Measurements from ENCODE around the gene RAPGEF3.

DNA sequence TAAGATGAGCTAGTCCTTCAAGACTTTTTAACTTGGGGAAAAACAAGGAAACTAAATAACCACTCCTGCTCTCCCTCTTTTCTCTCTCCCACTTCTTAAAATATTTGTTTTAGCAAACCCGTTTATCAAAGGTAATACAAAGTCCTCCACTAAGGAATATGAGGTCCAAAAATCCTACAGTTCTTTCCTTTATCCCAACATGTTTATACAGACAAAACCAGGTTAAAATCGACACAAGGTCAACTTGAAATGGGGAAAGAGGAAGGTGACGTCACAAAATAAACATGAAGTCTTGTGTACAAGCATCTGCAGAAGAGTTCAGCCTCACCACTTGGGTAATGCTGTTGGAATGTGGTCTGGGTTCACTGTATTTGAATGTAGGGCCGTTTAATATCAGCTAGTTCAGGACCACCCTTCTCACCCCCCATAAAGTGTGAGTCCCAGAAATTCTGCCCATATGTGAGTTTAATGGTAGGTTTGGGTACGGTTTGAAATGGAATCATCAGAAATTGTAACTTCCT is 119.9 kb upstream of the SLC38A2 start:
- RRBS: no CpG with 5 or more reads among the region's 5 CpGs

DNA sequence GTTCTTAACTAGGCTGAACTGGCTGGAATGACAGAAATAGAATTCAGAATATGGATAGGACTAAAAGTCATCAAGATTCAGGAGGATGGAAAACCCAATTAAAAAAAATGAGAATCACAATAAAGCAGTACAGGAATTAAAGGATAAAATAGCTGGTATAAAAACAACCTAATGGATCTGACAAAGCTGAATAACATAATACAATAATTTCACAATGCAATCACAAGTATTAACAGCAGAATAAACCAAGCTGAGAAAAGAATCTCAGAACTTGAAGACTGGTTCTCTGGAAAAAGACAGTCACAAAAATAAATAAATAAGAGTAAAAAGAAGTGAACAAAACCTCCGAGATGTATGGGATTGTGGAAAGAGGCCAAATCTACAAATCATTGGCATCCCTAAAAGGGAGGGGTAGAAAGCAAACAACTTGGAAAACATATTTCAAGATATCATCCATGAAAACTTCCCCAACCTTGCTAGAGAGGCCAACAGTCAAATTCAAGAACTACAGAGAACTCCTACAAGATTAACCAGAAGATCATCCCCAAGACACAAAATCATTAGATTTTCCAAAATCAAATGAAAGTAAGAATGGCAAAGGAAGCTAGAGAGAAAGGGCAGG is 186.5 kb downstream of the SLC38A4 start:
- RRBS: no CpG with 5 or more reads among the region's 1 CpG

GRCh38 chr12:46831427-46832092 is 5.8 kb upstream of the SLC38A4 start:
- RRBS: no CpG with 5 or more reads among the region's 50 CpGs

DNA sequence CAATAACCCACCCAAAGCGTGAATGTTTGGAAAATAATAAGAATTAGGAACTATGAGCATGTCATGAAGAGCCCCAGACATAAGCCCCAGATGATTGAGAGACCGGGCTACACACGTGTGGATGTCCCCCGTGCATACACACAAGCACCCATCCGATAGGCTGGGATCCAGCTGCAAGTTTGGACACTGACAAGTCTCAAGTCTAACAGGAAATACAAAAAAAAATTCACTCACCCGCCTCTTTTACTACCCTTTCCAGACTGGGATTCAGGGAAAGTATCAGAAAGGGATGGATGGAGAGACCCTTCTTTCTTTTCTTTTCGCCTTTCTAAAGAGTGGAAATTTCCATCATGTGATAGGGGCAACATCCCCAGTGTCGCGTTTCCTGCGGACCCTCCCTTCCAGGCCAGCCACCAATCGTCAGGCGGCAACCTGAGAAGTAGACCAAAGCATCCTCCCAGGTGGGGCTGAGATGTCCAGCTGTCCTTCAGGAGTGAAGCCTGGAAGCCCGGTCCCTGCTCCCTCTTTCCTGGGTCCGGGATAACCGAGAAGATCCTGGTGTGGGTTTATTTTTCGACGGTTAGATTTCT is 6.4 kb upstream of the SLC38A4 start:
- RRBS: no CpG with 5 or more reads among the region's 17 CpGs

- RRBS: no CpG with 5 or more reads among the region's 5 CpGs
These were observed 138.6 kb upstream of the AMIGO2 start for GRCh38 chr12:47218319-47218739.

GRCh38 chr12:47473188-47473387 is 232.7 kb downstream of the RPAP3 start:
- RRBS: no CpG with 5 or more reads among the region's 2 CpGs

DNA sequence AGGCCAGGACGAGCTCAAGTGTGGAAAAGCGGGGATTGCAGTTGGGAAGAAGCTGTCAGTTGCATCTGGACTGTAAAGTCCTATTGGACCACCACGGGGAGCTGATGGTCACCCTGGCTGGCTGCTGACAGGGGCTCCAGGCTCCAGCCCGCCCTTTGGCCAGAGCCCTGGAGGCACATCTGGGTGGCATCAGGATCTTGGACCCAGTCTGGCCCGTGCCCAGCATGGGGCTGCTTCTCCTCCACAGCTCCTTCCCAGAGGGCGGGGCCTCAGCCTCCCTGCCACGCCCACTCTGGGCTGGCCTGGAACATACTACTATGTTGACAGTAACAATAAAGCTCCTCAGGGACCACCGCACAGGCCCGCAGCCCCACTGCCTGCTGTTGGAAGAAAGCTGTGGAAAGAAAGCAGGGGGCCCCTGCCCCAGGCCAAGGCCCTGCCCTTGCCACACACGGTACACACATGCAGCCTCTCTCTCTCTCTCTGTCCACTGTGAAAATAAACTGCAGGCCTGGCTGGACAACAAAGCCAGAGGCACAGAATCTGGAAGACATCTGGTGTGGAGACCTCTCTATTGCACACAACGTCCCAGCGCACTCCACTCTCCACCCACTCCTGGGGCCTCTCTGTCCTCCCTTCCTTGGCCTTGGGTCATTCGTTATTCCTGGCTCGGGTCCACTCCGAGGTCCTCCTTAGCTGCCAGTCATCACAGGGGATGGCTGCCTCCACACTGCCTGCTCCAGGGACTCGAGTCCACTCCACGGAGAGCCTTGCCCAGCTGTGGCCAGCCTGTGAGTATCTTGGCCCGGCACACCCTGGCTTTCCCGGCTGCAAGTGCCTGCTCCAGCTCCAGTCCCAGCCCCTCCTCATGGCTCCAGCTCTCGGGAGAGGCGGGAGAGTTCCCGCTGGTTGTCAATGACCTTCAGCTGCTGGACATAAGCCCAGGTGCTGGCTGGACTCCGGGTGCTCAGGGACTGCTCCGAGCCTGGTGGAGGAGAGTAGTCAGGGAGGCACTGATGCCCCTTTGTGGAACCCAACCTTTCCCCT is 11.7 kb upstream of the ENDOU start:
- RRBS: no CpG with 5 or more reads among the region's 24 CpGs

GRCh38 chr12:47758506-47759418 is at the start of gene RAPGEF3:
TSS of gene RAPGEF3 (minus strand) at chr12:47758880.
- RRBS: 3% methylated on average over 18 of the region's 57 CpGs

DNA sequence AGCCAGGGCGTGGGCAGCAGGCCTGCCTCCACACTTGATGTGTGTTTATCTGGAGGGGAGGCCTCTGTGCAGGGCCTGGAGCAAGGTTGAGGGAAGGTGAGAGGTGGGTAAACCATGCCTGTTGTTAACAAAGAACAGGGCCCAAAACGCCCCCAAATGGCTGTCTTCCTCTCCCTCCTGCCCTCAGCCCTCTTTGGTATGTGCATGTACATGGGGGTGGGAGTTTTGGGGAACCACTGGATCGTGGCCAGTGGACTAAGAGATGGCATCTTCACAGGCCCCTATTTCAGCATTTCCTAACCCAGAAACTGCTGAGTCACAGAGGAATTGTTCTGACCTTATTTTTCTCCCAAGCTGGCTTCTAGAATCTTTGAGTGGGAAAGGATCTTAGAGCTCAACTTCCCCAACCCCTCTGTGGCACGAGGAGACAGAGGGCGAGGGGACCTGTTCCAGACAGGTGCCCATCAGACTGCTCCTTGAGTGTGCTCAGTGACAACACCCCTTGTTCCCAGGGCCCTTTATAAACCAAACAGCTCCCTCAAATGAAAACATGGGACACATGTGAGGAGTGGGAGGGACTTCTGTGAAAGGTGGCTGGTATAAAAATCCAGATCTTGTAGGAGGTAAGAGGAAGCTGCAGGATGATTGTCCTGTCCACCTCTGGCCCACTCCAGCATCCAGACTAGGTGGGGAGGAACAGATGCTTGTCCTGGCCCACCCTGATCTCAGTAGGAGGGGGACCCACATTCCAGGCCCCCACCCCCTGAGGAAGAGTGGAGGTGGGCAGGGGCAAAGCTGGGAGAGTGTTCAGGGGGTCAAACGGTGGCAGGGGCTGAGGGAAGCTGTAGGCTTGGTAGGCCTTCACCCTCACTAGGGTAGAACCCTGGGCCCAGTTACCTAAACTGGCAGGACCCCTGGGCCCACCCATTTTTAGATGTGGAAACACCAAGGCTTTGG is 3.8 kb downstream of the SLC48A1 start:
- RRBS: no CpG with 5 or more reads among the region's 6 CpGs

- RRBS: no CpG with 5 or more reads among the region's 21 CpGs
These were observed 9.9 kb downstream of the SLC48A1 start for GRCh38 chr12:47782610-47783607.

- RRBS: no CpG with 5 or more reads among the region's 18 CpGs
These were observed 26.8 kb upstream of the HDAC7 start for GRCh38 chr12:47846139-47847196.

- RRBS: no CpG with 5 or more reads among the region's 10 CpGs
These were observed 15.9 kb downstream of the COL2A1 start for GRCh38 chr12:47988264-47988922.

DNA sequence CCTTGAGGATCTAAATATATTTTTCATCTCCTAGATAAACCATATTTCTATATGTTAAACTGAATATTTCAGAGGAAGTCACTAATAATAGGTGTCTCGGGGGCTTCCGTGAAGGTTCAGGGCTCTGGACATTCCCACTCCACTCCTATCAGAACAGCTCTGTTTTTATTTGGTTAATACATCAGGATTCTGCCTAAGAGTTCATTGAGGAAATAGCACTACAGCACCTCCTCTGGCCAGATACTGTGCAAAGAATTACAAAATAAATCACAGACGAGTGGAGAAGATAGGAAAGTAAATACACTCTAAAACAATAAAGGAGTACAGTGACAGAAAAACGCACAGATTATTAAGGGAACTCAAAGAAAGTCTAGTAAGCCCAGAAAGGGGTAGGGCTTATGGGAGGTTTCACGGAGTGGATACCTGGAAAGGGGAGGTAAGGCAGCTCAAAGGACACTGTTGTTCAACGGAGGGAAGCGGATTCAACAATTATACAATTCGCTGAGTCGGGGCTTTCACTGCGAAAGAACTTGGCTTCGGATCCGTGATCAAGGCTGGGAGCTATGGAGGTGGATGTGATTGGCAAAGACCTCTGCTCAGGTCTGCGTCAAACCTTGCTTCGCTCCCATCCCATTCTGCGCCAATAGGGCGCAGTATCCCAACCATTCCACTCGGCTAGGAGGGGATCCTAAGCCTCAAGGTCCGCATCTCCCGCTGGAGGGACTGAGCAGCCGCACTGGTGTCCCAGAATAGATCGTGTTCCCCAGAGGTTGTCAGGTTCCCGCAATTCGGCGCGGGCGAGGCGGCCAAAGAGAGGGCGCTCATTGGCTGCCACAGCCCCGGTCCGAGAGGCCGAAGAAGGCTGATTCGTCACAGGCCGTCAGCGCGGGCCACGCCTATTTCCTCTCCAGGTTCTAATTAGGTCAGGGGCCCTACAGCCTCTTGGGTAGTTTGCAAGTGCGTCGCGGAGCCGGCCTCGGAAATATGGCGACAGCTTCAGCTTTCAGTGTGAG is 5.4 kb downstream of the OR10AD1 start:
- RRBS: no CpG with 5 or more reads among the region's 42 CpGs

DNA sequence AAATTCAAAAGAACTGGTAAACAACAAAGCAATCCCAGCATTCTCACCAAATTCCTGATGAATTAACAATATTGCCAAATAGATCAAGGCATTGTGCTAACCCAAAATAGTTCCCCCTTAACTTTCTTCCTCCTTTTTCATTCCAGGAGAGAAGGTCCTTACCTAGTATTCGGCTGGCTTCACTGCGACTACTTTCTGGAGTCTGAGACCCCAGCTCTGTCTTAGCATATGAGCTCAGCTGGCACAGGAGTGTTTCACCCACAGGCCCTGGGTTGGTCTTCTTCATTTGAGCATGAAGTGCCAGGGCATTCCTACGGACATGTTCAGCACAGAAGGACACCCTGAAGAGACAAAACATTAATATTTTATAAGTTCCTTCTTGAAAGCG is 2.6 kb downstream of the KANSL2 start:
- RRBS: no CpG with 5 or more reads among the region's 4 CpGs

DNA sequence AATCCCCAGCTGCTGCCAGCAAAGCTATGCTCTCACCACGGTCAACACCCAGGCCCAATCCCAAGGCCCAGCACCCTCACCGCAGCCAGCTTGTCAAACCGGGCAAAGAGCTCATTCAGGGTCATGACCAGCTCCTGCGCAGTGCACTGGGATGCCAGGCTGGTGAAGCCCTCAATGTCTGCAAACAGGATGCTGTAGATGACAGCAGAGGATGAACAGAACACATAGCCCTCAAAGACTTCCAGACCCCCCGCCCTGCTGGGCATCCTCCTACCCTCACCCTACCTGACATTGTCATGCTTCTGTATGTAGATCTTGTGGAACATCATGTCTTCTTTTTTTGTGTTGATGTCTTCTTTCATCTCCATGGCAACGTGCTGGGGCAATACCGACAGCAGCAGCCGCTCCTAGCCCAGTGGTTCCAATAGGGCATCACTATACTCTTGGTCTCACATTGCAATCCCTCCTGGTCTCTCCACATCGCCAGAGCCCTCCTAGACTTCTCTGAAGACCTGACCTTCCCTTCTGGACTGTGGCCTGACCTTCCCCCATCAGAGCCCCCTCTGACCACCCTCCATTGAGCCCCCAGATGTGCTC is 11.5 kb downstream of the ADCY6 start:
- RRBS: no CpG with 5 or more reads among the region's 9 CpGs

DNA sequence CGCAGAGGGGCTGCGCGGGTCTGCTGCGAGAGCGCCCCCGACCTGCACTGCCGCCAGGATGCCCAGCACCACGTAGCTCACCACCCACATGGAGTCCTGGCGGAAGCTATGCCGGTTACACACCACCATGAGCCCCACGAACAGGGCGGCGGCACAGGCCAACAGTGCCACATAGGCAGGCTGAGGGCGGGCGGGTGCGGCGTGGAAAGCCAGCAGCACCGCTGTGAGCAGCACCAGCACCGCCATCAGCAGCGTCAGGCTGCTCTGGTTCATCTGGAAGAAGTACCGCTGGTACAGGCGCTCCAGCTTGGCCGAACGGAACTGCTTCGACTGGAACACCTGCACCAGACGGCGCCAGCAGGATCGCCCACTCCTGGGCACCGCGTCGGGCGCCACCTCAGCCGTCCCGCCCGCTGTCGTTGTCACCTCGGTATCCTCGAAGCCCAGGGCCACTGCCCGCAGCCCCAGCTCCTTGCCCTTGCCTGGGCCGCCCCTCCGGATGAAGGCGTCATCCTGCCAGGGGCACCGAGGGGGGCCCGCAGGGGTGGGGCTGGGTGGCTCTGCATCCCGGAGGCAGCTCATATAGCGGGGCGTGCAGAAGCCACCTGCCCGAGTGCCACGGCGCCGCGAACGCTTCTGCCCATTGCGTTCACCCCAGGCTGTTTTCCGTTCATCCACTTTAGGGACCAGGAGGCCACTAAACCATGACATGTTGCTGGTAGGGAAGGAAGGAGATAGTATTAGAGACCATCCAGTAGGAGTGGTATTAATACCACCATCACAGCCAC is 6.0 kb downstream of the ADCY6 start:
- RRBS: 88% methylated on average over 5 of the region's 55 CpGs

DNA sequence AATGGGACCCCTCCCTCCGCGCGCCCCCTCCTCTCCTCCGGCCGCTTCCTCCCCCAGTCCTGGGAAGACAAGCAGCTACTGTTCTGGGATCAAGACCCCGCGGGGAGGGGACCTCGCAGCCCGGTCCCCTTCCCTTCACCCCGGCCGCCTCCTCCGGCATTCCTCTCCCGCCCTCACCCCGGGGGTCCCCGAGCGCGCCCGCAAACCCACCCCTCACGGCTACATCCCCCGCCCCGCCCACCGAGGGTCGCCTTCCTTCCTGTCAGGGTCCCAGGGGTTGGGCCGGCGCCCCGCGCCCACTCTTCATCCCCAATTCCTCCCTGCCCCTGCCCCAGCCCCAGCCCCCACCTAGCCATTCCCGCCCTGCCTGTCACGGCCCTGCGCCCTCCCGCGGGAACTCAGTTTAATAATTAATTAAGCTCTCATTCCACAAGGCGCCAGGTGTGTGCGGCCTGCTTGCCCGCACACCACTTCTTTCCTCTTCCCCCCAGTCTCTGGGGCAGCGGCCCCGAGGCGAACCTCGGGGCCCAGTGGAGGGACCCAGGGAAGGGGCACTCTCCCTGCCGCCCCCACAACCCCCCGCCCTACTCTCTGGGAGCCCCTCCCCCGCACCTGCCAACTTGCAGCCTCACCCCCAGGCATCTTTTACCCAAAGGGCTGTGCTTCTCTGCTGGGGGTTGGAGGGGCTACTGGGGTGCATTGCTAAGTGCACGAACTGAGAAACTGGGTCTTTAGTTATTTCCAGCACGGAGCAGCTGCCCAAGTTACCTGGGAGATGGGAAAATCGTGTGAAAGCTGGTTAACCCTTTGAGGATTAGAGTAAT is 573 bp upstream of the ADCY6 start:
- RRBS: 3% methylated on average over 12 of the region's 45 CpGs

DNA sequence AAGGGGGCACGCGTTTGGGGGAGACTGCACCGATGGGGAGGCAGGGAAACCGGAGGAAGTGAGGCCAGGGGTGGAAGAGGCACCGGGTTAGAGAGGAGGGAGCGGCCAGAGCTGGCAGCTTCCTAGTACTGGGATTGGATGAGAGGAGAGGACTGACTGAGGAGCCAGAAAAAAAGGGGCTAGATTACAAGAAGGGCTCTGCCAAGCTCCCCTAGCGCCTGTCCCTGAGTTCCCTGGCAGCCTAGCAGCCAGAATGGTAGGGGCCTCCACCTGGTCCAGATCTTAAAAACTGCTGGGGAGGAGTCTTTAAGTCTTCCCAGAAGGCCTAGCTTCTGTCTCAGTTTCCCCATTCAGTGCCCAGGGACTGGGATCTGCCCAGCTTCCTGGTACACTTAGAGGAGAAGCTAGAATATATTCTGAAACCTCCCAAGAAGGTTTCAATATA is 2.5 kb upstream of the CACNB3 start:
- RRBS: no CpG with 5 or more reads among the region's 7 CpGs